Placental pericyte (primary cell): ENCODE results near the gene GSTO2.

- CAGE, long polyA plus RNA = no peak
Measured at GRCh38 chr10:103627754-103628383, 134.4 kb downstream of the NEURL1 start.

DNA sequence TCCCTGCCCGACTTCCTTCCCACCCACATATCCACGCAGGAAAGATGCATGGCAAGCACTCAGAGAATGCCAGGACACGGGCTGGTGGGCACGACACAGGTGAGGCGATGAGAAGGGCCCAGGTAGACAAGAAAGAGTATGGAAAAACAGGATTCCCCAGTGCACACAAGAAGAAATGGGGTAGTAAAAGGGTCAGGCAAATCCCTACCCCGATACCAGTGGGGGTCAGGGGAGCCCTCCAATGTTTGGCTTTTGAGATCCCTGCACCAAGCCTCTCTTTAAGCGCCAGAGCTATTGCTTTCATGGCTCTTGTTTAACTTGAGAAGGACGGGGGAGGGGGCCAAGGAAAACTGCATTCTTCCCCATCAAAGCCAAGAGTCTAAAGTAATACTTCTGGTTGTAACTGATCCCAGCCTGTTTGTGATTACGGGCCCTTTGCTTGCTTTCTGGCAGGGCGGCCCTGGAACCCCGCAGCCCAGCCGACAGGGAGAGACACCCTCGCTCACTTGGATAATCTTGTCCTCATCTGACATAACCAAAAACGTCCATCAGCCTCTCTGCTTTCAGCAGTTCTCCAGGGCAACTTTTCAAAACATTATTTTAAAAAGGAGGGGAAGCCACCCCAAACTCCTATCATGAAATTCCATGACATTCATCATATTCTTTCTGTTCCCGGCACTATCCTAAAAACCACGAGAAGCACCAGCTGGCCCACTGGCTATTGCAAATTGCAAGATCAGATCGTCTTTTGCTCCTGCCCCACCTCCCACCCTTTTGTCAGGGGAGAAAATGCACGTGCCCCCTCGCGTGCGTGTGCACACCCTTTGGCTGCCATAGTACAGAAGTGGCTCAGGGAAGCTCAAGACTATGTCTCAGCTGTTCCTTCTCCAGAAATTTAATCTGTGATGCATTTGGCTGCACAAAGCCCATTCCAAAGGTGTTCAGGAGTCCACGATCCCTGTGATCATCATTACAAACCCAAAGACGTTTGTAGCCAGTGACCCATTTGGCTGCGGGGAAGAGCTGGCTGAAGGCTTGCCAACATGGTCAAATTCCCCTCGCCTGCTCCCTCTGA is 154.9 kb downstream of the NEURL1 start:
- CAGE, long polyA plus RNA = no peak

DNA sequence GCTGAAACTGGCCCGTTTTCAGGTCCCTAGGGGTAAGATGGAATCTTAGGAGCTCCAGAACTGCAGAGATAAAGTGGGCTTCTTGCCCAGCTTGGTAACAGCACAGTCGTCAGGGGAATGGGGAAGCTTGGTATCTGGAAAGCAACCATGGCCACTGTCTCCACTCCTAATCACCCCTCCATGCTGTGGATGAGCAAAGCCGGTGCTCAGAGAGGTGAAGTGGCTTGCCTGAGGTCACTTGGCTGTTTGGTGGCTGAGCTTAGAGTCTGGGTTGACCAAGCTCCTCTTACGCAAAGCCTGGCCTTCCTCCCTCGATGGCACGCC is 155.6 kb downstream of the NEURL1 start:
- CAGE, long polyA plus RNA = no peak

DNA sequence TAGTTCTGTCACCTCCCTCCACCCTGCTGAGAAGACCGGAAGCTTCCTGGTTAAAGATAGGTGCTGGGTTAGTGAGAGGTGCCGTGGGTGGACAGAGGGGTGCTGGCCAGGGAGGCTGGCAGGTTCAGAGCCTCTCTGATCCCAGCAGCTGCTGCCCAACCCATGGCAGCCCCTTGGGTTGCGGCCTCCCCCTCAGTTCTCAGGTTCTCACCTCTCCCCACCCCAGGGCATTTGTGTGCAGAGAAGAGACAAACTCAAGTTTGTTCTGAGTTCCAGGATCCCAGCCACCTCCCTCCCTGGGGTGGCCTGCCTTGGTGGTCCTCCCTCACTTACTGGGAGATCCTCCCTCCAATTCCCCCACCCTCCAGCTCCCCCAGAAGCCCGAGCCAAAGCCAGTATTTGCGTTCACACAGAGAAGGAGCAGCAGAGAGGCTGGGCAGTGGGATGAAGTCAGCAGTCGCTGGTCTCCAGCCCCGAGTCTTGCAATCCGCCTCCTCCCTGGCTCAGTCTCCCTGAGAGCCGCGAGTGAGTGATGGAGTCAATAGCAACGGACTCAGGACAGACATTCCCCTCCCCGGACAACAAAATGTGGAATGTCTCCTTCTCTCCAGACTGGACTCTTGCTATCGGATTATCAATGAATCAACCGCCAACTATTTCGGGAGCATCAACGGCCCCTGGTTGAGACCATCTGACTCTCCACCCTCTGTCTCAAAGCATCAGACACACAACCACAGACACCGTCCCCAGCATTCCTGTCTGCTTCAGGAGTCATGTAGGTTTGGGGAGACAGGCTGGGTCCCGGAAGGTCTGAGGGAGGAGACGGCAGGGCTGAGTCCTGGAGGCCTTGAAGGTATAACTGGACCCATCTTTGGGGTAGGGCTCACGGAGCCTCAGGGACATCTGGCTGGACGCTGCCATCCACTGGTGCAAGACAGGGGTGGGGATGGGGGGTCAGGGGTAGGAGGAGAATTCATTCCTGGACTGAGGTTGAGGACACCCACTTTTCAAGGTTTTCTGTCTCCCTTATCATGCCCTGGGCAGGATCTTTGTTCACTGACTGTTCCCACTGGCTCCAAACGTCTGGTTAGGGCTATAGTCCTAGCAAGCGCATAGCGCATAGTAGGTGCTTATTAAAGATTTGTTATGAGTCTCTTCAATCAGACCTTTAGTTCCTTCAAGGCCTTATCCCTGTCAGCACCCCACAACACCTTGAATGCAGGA is 178.4 kb downstream of the SH3PXD2A start:
- CAGE, long polyA plus RNA = no peak

DNA sequence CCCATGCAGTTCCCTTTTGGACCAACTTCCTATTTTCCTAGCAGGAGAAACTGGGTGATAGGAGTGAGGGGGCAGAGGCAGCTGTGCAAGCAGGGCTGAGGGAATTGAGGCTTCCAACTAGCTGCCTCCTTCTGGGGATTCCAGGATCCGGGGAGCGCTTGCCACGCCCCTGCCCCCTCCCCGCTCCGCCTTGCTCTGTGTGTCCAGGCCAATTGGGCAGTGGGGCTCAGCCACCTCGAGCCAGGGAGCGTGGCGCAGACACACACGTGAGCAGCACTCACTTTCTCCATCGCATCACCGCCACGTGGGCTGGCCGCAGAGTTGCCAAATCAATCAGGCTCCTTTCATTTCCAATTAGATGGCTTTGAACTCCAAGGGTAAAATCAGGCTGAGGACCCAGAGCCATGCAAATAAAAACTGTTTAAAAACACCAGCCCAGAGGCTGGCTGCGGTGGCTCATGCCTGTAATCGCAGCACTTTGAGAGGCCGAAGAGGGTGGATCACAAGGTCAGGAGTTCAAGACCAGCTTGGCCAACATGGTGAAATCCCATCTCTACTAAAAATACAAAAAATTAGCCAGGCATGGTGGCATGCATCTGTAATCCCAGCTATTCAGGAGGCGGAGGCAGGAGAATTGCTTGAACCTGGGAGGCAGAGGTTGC is 173.2 kb downstream of the SH3PXD2A start:
- CAGE, long polyA plus RNA = no peak

DNA sequence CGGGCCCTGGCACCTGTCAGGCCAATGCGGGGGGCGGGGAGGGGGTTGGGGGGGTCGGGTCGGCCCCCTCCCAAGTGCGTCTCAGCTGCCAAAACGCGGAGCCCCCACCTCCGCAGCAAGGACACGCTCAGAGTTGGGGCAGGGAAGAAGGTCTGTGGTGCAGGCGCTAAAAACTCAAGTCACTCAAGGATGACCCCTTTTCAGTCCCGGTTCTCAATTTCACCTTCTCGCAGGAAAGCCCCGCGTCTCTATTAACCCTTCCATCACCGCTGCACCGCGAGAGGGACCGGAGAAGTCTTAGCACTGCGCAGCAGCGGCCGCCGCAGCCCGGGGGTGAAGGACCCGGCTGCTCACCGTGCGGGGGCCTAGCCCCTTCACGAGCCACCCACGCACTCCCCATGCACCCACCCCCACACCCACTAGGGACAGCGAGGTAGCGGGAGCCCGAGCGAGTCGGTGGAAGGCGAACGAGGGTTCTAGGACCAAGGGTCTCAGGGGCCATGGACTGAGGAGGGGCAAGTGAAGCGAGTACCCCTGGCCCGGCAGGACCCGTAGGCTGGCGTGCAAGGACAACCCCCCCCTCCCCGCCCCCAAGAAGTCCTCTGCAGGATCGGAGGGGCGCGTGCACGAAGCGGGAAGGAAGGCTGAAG is 162.9 kb downstream of the SH3PXD2A start:
- CAGE, long polyA plus RNA = no peak

GRCh38 chr10:103693003-103693897 is 162.1 kb downstream of the SH3PXD2A start:
- CAGE, long polyA plus RNA = no peak

- CAGE, long polyA plus RNA = no peak
Measured at GRCh38 chr10:103759004-103759969, 96.1 kb downstream of the SH3PXD2A start.

GRCh38 chr10:103780182-103780921 is 75.0 kb downstream of the SH3PXD2A start:
- CAGE, long polyA plus RNA = no peak

GRCh38 chr10:103800439-103801640 is 54.5 kb downstream of the SH3PXD2A start:
- CAGE, long polyA plus RNA = no peak

- CAGE, long polyA plus RNA = no peak
Measured at GRCh38 chr10:103836449-103836775, 19.0 kb downstream of the SH3PXD2A start.

DNA sequence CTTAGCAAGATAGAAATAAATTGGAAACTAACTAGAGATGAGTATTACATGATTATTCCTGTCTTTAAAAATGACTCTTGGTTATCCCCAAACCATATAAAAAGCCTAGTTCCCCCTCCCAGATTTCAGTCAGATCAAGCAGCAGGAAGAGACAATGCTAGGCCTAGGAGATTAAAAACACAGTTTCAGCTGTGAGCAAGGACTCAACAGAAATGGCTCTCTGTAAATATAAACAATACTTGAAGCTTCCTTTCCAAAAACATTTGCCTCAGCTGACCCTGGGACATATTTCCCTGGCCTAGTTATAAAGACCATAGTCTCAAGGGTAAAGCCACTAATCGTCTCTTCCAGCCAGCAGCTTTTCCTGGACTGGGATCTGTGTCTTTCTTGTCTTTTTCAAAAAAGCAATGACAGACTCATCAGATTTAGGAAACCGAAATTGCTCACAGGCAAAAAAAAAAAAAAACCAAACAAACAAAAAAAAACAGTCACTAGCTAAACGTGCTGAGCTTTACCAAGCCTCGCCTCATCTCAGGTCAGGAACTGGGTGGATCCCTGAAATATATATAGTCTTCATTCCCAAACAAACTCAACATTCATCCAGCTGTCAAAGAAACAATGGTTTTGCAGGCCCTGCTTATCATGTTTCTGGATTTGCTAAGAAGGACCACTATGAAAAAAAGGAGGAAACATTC is 23.6 kb downstream of the STN1 start:
- CAGE, long polyA plus RNA = no peak

DNA sequence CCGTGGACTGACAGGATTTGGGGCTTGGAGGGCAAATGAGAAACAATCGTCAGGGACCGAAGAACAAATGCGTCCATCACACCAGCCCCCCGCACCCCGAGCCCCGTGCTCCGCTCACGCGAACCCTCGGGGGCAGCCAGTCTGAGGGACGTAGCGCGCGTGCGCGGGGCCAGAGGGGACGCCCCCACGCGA is 161 bp upstream of the SLK start:
- CAGE, long polyA plus RNA = no peak

GRCh38 chr10:103998786-103999374 is 31.9 kb downstream of the SLK start:
- CAGE, long polyA plus RNA = no peak

- CAGE, long polyA plus RNA = no peak
Measured at GRCh38 chr10:104019528-104020033, 52.6 kb downstream of the SLK start.

- CAGE, long polyA plus RNA = no peak
Measured at GRCh38 chr10:104246941-104247472, 7.7 kb upstream of the GSTO1 start.

DNA sequence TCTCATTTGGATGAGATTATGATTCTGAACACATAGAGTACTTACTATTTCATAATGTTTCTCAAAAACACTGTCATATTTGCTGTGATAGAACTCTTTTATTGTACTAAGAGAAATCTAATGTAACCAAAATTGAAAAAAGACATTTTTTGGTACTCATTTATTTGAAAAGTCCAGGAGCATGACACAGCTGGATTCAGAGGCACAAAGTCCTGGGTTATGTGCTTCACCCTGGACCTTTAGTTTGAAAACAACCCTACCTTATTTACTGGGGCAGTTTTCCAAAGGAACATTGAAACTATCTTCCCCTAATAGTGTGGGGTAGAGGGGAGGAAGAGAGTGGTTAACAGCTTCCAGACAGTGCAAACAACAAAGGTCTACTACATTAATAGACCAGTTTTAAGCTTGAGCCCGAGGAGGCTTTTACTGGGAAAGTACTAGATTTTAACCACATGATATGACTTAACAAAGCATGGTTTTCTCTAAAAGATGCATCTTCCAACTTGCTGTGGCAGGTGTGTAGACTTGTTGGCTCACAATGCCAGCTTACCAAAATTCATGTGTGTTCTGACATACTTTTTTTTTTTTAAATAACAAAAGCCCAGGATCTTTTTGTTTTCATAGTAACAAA is 1.6 kb downstream of the GSTO1 start:
- CAGE, long polyA plus RNA = no peak

- CAGE, long polyA plus RNA = no peak
Measured at GRCh38 chr10:104268330-104269614, at the start of gene GSTO2. Gene GSTO2 (plus strand): TSS chr10:104269184.

- CAGE, long polyA plus RNA = no peak
Measured at GRCh38 chr10:104313184-104313605, 25.1 kb downstream of the ITPRIP start.

DNA sequence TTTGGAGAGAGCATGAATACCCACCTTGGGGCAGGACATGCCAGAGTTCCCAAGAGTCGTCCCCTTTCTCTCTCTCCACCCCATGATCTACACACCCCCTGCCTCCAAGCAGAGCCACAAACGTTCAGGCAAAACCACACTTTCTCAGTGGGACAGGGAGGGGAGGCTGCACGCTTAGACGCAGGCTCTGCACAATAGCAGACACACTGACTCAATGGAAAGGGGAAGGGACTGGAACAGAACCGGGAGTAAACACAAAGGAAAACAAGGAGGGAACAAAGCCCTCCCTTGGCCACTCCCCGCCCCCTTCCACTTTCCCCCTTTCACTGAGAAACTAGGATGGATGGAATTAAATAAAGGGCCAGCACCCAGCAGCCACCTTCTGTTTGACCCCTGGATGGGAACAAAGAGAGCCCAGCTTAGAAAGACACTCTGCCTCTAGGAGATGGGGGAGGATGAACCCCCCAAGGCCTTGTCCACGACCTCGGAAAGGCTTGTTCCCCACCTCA is 9.9 kb downstream of the ITPRIP start:
- CAGE, long polyA plus RNA = no peak